Metanephros (tissue), 2 donors: ENCODE data around the gene PI4K2A.

- RAMPAGE, long total RNA: no peak
These were observed 2.5 kb downstream of the PGAM1 start for GRCh38 chr10:97428289-97429157.

DNA sequence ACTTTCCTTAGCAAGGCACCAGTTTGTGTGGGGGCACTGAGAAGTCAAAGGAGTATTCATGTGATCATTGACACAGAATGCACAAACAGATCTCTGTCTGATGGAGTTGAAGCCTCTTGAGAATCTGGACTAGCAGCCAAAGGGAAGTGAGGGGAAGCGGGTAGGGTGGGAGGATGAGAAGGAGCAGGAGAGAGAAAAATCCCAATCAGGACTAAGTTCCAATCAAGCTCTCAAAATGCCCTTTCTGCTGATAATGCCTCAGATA, 4.0 kb downstream of the MMS19 start:
- RAMPAGE, long total RNA: no peak

GRCh38 chr10:97520774-97521542, 22.2 kb downstream of the UBTD1 start:
- RAMPAGE, long total RNA: no peak

DNA sequence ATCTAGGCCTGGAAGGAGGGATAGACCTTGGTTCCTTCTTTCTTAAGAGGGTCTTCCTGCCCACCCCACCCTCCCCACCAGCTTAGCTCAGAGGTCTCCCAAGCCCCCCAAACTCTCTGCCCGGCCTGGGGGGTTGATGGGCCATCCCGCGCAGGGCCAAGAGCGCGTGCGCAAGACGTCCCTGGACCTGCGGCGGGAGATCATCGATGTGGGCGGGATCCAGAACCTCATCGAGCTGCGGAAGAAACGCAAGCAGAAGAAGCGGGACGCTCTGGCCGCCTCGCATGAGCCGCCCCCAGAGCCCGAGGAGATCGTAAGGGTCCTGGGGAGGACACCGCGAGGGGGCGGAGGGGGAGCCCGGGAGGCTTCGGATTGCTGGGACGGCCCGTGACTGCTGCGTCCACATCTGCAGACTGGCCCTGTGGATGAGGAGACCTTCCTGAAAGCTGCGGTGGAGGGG, 5.5 kb downstream of the ANKRD2 start:
- RAMPAGE, long total RNA: no peak

DNA sequence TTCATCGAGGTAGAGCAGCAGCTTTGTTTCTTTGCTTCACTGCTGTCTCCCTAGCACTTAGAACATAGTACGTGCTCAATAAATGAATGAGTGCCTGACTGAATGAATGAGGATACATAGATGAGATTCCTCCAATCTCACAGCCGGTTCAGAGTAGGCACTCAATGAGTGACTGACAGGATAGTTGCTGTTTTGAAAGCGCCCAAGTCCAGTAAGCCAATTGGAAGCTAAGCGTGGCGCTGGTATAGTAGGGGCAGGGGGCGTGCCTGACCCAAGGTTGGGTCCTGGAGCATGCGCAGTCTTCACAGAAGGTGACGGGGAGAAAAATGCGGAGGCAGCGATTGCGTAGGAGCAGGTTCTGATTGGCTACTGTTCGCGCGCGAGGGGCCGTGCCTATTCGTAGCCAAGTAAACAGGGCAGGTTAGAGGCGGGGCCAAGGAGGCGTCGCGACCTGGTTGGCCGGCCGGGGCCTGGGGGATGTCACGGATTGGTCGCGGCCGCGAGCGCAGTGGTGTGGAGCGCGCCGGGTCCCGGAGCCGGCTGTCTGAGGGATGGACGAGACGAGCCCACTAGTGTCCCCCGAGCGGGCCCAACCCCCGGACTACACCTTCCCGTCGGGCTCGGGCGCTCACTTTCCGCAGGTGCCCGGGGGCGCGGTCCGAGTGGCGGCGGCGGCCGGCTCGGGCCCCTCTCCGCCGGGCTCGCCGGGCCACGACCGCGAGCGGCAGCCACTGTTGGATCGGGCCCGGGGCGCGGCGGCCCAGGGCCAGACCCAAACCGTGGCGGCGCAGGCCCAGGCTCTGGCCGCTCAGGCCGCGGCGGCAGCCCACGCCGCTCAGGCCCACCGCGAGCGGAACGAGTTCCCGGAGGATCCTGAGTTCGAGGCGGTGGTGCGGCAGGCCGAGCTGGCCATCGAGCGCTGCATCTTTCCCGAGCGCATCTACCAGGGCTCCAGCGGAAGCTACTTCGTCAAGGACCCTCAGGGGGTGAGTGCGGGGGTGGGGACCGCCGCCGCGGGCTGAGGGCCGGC, at the start of gene PI4K2A:
PI4K2A (plus strand) TSS at position 480 of the 1,030 bp plus-strand sequence.
- RAMPAGE, long total RNA: no peak

DNA sequence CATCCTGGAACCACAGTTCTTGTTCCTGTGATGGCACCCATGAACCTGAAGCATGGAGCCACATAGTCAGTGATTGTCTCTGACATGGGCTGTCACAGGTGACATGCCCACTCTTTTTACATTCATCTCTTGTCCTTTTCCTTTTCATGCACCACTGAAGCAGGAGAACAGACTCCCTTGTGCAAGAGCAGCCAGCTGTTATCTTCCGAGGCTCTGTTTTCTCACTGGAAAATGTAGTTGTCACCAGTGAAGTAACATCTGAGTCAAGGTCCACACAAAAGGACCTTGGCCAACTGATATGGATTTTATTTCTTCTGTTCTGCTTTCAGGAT, 22.8 kb downstream of the AVPI1 start:
- RAMPAGE, long total RNA: no peak

DNA sequence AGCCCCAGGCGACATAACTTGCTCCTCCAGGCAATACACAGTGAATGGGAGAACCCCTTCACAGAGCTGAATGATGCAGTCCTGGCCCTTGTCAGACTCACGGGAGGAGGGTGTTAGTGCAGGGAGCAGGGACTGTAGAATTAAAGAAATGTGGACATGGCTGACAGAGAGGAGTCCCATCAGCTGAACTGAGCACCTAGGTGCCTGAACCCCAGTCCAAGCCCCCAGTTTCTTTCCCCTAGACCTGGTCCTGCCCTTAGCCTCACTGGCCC, 809 bp upstream of the LOXL4 start:
- RAMPAGE, long total RNA: no peak

DNA sequence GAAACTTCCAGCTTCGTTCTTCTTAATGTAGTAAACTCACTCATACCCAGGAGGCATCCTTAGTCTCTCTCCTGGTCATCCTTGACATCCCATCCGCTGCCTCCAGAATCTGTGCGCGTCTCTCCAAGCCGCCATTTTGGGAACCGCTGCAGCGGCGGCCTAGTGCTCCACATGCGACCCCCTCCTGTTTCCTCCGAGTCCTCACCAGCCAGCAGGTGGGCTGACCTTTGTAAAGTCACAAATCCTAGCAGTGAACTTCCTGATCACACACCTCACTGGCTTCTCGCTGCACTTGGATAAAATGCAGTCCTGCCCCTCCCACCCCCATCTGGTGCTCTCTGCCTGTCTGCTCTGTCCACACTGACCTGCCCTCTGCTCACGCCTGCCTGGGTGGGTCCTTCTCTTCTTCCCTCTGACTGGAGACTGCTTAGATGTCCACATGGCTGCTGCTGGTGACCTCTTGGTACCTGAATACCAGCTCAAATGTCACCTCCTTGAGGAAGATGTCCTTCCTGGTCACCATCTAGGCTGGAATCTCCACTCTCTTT, 11.7 kb downstream of the PYROXD2 start:
- RAMPAGE, long total RNA: no peak

DNA sequence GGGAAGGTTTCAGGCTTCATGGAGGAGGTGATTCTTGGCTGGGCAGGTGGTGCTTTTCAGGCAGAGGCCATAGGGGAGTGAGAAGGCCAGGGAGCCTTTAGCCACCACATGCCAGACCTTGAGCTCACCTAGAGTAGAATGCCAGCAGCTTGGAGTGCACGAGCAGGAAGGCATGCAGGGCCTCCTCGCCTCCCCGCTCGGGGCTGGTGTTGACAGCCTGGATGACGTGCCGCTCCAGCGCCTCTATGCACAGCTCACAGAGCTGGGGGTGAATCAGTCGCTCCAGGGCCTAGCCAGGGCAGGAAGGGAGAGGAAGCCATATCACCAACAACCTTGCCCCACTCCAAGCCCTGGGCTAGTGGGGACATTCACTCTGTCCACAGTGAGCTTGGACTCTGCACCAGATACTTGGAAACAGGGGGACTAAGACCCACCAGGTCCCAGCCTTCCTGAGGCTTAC, 15.7 kb downstream of the HPS1 start:
- RAMPAGE, long total RNA: no peak

GRCh38 chr10:98476593-98476850, 29.8 kb upstream of the HPS1 start:
- RAMPAGE, long total RNA: no peak

DNA sequence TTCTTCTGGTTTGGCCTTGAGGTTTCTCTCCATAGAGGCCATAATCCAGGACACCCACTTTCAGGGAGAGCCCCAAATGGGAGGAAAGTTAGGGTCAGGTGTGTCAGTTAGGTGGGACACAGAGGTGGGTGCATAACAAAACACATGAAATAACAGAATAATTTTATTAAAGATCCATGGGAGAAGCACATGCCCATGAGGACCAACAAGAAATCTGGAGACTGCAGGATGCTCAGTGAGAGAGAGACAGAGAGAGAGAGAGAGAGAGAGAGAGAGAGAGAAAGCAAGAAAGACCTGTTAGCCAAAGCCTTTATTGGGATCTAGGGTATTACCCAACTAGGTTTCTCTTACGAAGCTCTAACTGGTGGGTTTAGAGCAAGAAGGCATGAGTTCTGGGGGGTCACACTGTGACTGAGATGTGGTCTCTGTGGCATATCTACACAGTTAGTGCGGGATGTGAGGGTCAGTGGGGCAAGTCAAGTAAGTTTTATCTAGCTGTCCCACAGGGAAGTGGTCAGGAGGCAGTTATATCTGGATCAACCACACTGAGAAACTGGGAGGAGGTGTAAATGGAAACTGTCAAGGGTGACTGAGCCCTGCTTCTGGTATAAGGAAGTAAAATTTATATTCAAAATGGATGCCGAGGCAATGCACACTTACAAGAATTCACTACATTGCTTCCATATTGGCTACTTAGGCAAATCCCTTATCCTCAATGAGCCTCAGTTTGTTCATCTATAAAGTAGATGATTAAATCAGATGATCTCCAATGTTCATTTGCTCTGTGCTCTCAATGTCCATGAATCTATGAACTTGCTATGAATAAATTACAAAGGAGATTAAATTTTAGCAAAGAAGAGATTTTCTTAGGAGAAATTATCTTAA, 331.5 kb upstream of the HPS1 start:
- RAMPAGE, long total RNA: no peak

GRCh38 chr10:99341894-99342642, 12.9 kb downstream of the CNNM1 start:
- RAMPAGE, long total RNA: no peak

DNA sequence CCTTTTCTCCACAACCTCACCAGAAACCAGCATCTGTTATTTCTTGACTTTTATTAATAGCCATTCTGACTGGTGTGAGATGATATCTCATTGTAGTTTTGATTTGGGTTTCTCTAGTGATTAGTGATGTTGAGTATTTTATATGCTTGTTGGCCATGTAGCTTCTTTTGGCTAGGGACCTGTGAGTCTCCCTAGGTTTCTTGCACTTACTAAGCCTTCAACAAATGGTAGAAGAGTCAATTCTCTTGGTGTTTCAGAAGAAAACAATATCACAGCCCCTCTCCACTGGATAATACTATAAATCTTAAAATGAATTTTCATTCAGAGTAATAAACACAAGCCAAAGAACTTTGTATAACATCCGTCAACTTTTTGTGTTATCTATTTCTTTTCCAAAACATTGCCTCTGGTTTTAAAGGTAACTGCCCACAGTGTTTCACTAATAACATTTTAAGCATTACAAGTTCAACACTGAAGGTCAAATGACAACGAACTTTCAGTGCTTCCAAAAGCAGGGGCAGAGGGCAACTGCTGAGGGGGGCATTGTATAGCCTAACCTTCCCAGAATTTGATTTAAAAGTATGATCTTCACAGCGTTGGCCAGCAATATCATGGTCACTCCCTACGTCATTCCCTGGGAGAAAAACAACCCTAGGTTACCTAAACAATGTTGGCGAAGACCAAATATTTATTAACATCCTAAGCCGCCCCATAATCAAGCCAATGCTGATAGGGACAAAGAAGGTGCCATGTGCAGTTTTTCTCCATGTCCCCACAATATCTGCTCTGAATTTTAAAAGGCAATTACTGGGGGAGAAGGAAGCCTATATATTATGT, 2.3 kb upstream of the GOT1 start:
- RAMPAGE, long total RNA: no peak

DNA sequence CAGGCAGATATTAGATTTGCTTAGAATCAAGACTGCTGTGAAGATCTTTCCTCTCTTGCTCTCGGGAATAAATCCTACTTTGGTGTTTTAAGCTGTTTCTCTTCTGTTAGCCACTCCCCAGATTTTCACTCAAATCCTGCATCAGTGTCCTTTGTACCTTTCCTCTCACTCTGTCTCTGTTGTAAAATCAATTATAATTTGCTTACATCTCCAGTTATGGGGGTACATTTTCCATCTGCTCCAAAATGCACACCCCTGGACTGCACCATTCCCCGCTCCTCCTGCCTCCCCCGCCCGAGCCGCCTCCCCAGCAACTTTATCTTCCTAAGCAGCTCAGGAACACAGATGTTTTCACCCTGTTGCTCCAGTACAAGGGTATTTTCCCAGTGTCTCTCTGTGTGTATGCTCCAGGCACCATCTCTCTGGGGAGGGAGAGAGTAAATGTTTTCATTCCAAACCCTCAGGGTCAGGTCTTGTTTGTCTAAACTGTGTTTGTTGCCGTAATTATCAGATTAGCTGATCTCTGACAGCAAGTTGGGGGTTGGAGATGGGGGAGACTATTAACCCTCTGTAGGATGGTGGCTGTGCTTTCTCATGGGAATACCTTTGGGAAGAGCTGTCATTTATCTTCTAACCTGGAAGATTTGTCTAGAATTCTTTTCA, 20.4 kb upstream of the GOT1 start:
- RAMPAGE, long total RNA: no peak

DNA sequence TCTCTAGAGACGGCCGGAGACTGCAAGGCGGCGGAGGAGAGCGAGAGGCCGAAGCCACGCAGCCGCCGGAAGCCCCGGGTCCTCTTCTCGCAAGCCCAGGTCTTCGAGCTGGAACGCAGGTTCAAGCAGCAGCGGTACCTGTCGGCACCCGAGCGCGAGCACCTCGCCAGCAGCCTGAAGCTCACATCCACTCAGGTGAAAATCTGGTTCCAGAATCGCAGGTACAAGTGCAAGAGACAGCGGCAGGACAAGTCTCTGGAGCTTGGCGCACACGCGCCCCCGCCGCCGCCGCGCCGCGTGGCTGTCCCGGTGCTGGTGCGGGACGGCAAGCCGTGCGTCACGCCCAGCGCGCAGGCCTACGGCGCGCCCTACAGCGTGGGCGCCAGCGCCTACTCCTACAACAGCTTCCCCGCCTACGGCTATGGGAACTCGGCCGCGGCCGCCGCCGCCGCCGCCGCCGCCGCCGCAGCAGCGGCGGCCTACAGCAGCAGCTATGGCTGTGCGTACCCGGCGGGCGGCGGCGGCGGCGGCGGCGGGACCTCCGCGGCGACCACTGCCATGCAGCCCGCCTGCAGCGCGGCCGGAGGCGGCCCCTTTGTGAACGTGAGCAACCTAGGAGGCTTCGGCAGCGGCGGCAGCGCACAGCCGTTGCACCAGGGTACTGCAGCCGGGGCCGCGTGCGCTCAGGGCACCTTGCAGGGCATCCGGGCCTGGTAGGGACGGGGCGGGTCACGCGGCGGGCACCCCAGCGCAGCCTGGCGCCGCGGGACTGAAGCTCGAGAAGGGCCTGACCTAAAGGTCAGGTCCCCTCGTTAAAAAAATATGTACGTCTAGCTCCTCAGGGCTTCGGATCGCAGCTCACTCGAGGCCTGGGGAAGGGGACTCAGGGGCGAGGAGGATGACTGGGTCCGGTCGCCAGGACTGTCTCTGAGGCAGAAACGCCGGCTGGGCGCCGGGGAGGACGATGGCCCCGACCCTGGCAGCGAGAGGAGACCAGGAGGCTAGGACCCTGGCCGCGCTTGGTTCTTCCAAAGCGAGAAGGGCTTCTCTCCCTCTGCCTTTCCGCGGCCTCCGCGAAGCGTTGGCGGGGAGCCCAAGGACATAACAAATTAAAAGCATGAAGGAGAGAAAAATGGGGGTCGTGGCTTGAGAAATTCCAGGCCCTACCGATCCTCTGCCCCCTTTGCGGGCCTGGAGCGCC, 2.7 kb downstream of the NKX2-3 start:
- RAMPAGE, long total RNA: no peak

DNA sequence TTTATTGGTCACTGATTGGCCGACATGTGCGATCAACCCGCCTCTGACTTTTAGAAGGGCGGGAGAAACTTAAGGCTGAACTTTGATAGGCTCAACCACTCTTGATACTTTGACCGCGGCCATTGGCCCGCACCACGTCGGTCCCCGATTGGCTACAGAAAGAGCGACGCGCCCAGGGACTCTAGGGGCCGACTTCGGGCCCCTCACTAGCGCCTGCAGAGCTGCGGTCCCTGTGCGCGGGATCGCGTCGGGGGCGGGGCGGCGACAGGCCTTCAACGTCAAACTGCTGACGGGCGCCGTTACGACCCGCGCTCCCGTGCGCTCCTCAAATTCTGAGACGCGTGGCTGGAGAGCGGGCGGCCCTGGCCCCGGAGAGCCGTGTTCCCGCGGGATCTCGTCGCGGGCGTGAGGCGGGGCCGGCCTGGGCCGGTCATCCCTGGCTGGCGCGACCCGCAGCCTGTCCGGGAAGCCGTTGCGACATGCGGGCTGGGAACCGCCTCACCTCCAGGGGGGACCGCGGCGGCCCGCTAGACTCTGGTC, 471 bp upstream of the SLC25A28 start:
- RAMPAGE, long total RNA: no peak

DNA sequence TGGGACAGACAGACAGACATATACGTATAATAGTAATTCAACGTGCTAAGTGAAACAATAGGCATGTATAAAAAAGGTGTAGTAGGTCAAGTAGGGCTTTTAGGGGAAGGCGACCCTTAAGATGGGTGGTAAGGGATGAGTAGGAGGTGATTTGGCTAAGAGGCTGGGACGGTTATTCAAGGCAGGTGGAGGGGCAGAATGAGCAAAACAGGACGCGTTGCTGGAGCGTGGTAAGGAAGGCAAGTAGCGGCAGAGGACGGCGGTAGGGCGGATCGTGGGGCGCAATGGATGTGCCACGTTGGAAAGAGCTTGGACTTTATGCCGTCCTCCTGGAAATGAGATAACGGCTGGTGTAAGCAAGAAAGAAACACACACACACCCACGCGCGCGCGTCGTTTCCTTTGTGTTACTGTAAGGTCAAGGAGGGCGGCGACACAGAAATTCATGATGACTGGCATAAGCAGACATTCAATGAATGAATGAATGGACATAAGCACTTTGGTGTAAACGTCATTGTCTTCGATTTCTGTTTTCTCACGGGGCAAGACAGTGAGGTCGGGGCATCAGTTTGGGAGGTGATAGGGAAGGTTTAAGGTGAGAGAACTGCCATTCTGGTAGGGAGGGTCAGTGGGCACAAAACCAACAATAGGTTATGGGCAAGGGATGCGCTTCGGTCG, 725 bp upstream of the ENTPD7 start:
- RAMPAGE, long total RNA: no peak

DNA sequence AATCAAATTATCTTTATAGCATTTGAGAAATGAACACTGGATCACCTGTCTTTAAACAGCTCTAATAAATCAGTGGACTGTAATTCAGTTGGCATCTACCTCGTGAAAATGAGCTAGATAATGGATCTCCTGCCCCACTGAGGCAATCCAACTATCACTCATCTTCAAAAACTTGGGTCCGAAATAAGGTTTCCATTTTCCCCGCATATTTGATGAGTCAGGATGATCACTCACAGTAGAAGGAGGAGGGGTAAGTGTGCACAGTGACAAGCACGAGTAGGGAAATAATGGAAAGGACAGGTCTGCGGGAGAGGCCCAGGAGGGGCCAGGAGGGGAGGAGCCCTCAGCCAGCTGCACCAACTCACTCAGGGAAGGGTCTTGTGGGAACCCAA, 2.6 kb downstream of the ABCC2 start:
- RAMPAGE, long total RNA: no peak

GRCh38 chr10:99920270-99920822, 89.4 kb downstream of the DNMBP start:
- RAMPAGE, long total RNA: no peak

GRCh38 chr10:99926410-99927432, 83.0 kb downstream of the DNMBP start:
- RAMPAGE, long total RNA: no peak